Daoy (cell line): ENCODE data around the genes SOX6, C11orf58 and KCNC1.

- RAMPAGE, long total RNA, result no peak
Measured at GRCh38 chr11:14644532-14645266, 1.1 kb downstream of the PDE3B start.

DNA sequence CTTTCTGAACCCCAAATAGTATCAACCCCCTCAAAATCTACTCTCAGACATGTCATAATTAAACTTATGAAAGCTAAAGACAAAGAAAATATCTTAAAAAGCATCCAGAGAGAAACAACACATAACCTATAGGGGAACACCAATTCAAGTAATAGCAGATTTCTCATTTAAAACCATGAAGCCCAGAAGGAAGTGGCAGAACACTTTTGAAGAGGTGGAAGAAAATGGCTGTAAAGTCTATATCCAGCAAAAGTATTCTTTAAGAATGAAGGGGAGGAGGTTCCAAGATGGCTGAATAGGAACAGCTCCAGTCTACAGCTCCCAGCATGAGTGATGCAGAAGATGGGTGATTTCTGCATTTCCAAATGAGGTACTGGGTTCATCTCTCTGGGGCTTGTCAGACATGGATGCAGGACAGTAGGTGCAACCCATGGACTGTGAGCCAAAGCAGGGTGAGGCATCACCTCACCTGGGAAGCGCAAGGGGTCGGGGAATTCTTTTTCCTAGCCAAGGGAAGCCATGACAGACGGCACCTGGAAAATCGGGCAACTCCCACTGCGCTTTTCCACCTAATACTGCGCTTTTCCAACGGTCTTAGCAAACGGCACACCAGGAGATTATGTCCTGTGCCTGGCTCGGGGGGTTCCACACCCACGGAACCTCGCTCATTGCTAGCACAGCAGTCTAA is 114.5 kb downstream of the CYP2R1 start:
- RAMPAGE, long total RNA, result no peak

DNA sequence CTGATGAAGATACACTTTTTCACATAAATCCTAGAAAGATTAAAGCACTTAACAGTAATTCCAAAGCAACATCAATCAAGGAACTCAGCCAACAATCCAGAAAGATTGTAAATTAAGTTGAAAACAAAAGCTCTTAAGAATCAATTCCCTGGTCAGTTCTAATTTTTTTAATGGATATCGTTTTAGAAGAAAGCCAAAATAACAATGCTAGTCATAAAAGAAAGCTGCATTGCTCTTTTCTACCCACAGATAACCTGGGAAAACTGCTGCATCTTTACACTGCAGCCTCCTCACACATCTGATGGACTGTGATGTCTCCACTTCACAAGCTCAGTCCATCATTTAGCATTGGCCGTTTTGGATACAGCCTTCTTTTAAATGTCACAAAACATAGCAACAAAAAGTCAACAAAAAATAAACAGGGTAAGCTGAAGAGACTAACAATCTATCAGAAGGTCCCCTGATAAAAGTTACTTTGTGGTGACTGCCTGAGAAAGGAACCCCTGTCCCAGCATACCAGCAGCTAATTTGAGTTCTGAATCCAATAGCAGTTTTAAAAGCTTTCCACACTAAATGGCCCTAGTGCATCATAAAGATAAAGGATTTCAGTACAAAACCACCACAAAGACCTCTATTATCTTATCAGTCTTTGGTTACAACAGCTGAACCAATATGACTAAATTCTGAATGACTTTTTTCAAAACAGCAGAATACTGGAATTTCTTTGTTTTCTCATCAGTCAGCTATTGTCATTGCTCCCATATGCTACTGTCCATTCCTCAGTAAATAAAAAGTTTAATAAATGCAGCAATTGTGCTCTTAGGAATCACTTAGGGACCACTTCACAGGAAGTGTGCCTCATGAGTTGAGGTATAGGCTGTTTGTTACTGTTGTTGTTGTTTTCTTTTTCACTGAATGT is 162.5 kb downstream of the SOX6 start:
- RAMPAGE, long total RNA, result no peak

DNA sequence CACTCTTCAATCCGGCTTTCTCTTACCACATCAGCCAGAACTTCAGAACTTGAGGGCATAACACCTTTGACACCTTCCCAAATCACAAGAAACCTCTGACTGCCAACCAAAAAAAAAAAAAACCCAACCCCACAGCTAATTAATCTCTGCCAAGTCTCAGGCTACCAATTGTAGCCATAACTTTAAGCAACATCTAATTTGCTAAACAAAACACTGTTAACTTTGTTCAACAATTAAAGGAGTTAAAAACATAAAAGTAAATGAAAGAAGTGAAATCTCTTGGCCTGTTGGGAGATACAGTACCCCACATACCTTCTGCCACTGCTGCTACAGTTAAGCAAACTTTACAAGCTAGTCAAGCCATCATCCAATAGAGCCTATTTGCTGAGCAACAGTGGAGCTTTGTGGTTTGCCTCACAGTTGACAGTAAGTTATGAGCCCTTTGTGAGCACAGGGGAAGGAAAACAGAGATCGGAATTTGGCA is at the start of gene SOX6:
Gene SOX6, minus strand, starts transcription at position 435 of the 484 bp plus-strand sequence.
- RAMPAGE, long total RNA, result no peak

GRCh38 chr11:16604781-16605562 is 133.5 kb upstream of the C11orf58 start:
- RAMPAGE, long total RNA, result no peak

DNA sequence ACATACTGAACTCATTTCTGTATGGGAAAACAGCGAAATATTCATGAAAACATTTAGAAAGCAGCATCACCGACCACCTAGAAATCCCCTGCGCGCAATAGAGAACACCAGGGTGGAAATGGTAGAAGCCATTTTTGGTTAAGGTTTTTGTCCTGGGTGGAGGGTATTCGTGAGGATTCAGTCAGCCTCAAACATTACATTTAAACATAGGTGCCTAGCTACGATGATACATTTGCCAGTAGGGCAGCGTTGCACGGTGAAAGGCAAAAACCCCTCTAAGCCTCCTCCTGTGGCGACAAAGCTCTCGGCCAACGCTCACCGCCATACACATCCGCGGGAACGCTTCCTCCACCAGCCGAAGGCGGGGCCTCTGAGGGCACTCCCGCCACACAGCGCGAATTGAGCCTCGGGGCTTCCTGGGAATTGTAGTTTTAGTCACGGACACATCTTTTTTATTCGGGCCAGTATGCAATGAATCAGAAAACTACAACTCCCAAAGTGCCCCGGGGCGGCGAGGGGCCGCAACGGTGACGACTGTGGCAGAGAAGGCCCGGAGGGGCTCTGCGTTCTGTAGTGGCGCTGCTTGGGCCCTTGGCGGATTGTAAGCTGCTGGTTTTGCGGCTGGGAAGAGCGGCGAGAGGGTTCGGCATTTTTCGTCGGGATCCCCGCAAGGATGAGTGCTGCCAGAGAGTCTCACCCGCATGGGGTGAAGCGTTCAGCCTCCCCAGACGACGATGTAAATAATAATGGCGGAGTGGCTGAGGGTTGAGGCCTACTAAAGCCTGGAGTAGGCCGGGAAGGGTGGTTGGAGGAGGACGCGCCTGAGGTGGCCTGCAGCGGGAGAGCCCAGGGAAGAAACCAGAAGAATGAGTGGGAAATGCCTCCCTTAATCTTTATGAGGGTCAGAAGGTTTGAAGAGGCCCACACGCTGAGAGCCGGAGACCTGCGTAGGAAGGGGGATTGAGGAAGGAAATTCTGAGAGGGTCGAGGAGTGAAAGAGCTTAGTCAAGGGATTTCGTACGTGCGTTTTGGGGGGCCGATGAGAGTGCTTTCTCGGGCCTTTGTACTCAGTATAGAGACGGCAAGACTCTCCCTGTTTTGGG is at the start of gene C11orf58:
Gene C11orf58, plus strand, starts transcription at position 542 of the 1,103 bp plus-strand sequence.
- RAMPAGE, long total RNA, result start-site peak on the plus strand centred at position 556 of the sequence, 61 bp wide, 2,052 and 464 reads in 2 replicates

- RAMPAGE, long total RNA, result no peak
Measured at GRCh38 chr11:16897324-16898121, 116.7 kb downstream of the PLEKHA7 start.

DNA sequence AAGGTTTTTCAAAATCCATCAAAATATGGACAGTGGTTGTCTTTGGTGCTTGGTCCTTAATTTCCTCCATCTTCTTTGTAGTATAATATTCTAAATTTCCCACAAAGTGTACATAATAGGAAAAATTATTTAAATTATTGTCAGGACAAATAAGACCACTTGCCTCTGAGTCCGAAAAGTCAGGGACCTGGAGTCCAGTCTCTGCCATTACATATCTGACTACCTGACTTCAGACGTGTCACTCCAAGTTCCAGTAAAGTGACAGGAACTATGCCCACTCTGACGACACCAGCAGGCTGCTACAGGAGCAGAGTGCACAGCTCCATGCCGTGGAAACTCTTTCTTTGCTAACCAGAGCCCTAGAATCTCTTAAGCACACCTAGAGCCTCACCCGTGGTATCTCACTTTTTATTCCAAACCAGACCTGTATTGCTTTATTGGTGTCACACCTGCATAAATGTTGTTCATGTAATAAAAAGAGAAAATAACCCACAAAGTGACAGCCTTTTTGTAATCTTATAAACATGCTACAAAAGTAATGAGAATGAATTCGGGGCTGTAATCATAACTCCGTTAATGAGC is 93.7 kb downstream of the PLEKHA7 start:
- RAMPAGE, long total RNA, result no peak

DNA sequence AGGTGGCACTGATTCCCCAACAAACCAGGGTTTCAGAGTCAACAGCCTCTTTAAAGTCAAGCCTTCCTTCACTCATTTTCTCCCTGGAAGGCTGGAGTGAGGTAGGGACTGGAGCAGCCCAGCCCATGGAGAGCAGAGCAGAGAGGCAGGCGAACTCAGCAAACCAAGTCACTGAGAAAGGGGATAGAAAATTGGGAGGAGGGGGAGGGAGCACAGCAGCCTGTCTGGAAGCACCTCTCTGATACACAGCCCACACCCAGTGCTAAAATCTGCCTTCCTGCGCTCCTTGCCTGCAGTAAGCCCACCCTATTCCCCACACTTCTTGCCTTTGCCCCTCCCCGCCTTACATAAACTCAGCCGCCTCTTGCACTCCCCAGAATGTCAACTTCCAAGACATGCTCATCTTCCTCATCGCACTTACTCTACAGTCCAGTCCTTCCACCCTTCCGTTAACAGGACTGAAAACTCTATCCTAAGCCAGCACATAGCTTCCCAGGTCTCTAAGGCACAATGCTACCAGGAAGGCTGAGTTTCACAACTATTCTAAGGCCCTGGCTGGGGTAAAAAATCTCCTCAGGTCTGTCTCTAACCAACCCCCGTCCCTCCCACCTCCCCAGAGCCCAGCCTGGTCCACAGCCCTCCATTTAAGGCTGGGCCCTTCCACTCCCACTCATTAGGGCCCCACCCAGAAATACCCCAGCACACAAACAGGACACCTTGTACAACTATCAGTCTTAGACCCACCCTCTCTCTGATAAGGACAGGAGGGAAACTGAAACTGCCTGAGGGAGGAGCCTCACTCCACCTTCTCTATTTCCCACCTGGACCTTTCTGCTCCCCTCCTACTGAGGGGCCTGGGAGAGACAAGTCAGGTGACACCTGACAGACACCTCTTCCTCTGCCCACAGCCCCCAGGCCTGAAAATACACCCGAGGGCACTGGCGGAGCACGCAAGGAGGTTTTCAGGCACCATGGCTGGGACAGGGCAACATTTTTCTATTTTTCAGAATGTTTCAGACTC is 90.5 kb downstream of the PLEKHA7 start:
- RAMPAGE, long total RNA, result no peak

GRCh38 chr11:16966470-16967261 is 47.5 kb downstream of the PLEKHA7 start:
- RAMPAGE, long total RNA, result no peak

DNA sequence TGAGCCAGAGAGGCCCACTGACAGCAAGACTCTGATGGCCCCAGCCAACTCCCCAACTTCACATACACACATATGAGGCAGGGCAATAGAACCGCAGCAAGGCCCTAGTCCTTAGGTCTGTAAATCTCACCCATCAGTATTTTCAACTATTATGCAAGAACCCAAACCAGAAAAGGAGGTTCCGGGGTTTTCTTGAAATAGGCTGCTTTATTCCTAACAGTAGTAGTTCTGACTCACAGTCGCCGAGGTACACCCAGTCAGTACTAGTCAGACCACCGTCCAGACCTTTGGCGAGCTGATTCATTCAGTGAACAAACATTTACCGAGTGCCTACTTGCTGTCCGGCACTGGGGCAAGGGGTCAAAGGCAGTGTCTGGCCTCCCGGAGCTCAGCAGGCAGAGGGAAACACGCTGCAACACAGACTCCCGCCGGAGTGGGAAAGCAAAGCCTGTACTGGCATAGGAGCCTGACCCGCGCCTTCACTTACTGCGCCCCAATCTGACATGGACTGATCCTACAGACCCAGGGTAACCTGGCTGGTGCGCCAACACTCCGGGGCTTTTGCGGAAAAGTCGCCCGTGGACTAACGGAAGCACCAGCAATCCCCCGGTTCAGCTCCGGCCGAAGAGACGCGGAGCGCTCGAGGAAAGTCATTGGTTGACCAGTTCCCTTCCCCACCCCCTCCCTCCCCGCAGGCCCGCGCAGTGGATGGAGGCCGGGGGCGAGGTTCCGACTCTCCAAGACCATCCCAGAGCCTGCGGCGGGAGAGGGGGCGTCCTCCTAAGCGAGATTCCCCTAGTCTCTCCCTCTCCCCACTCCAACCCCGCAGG is 1.2 kb downstream of the PLEKHA7 start:
- RAMPAGE, long total RNA, result no peak

- RAMPAGE, long total RNA, result no peak
Measured at GRCh38 chr11:17076483-17077016, 917 bp downstream of the RPS13 start.

DNA sequence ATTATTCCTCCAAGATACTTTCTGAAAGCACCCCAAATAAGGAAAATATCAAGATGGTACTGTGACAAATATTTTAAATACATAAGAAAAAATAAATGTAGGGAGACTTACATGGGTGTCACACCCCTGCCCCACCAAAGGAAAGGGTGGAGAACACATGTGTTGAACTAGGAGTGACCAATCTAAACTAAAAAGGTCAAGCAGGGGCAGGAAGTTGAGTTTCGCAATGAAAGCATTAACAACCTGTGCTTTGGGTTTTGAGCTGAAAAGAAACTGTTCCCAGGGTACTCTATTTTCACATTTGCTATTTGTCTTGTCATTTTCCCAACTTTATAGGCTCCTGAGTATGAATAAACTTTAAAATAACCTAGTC is 42.9 kb downstream of the PIK3C2A start:
- RAMPAGE, long total RNA, result no peak

- RAMPAGE, long total RNA, result no peak
Measured at GRCh38 chr11:17330000-17330357, 21.6 kb upstream of the NCR3LG1 start.

DNA sequence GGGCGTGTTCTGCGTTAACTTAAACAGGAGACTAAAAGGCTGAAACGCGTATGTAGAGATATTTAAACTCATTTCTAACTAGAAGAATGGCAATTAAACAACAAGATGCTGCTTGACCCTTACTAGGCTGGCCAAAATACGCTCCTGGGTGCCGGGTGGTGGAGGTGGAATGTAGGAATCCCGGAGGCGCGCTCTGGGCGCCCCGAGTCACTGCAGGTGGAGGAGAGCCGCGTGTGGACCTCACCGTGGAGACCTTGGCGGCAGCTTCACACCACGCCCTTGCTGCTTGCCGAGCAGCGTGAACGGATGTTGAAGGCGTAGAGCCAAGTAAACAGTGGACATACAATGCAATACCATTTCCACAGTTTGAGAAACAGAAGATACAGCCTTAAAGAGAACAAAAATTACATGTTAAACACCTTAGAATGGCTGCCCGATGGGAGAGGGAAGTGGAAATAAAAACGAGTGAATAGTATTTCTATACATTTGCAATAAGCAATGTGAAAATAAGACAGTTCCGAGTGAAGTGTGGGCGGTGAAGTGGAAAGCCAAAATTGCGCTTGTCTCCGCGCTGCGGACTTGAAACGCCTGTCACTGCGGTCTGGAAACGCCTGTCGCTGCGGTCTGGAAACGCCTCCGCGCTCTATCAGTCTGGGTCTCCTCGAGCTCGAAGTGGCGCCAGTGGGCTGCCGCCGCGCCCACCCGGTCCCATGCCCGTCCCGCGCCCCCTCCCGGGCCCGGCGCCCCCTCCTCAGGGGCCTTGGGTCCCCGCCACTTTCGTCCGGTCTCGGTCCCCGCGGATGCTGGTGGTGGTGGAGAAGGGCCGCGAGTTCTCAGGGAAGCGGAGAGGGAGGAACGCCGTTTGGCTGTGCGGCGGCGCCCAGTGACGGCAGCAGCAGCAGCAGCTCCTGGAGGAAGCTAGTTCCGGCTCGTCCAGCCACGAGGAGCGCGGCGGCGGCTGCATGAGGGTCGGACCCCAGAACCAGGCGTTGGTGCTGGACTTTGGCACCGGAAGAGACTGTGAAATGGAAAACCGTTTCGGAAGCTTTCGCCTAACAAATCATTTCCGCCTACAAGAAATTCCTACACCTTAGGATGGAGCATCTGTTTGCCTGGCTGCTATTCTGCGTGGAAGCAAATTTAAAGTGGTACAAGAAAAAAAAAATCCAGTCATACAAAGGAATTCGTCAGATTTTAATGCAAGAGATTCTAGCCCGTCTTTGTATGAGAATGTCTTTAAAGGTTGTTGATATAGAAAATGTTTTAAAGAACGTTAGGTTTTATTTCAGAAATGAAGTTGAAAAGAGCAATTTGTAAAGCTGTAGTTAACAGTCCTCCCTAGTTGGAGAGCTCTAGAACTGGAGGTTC is 1.7 kb downstream of the NCR3LG1 start:
- RAMPAGE, long total RNA, result no peak

GRCh38 chr11:17497957-17498556 is 21.4 kb upstream of the ABCC8 start:
- RAMPAGE, long total RNA, result no peak

- RAMPAGE, long total RNA, result no peak
Measured at GRCh38 chr11:17734235-17735016, at the start of gene KCNC1. Gene KCNC1, plus strand, starts transcription at chr11:17734781.

- RAMPAGE, long total RNA, result no peak
Measured at GRCh38 chr11:18382641-18383089, 11.7 kb upstream of the LDHA start.

DNA sequence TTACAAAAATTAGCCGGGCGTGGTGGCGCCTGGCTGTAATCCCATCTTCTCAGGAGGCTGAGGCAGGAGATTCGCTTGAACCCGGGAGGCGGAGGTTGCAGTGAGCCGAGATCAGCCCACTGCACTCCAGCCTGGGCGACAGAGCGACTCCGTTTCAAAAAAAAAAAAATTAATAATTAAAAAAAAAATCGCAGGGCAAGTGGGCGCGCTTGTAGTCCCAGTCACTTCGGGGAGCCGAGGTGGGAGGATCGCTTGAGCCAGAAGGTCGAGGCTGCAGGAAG is 889 bp upstream of the LDHA start:
- RAMPAGE, long total RNA, result no peak

DNA sequence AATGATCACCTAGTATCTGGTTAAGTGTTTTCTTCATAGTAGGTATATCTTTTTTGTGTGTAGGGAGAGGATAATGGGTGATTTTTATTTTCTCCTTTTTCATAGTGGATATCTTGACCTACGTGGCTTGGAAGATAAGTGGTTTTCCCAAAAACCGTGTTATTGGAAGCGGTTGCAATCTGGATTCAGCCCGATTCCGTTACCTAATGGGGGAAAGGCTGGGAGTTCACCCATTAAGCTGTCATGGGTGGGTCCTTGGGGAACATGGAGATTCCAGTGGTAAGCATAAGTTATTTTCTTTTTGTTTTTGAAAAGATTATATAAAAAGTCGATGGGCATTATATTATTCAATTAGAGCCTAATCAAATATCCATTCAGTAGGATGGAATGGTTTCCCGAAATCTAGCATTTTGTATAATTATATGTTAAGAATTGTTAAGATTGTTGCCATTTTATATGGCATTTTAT is 8.4 kb downstream of the LDHA start:
- RAMPAGE, long total RNA, result no peak